OVCAR3 (cell line): ENCODE measurements around the gene IRF4.

DNA sequence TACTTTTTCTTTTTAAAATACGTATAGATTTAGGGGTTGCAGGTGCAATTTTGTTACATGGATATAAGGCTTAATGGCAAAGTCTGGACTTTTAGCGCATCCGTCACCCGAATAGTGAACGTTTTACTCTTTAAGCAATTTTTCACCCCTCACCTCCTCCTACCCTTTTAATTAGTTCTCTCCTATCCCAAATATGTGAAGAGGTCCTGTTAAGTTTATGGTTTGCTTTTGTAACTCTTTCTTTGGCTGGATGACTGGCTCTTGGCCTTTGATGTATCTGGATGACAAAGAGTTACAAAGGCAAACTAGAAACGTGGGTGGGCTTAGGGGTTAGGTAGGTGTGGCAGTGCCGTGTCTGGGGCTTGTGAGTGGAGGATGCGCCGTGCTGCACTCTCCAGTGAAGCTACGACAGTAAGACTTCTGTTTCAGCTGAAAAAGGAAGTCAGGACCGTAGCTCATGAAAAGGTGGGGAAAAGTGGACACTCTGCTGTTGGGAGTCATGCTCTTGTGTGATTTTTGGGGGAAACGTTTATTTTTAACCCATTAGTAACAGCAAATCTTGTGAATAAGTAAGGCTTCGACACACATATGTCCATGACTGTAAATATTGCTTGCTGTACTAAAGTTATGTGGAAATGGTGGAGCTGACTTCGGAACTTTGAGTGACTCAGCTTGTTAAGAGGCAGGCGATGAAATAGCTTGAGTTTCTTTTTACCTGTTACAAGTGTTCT lies 45.5 kb downstream of the DUSP22 start:
- RRBS: no CpG with 5 or more reads among the region's 15 CpGs

- RRBS: no CpG with 5 or more reads among the region's 11 CpGs
Measured at GRCh38 chr6:387973-388843, 3.3 kb upstream of the IRF4 start.

DNA sequence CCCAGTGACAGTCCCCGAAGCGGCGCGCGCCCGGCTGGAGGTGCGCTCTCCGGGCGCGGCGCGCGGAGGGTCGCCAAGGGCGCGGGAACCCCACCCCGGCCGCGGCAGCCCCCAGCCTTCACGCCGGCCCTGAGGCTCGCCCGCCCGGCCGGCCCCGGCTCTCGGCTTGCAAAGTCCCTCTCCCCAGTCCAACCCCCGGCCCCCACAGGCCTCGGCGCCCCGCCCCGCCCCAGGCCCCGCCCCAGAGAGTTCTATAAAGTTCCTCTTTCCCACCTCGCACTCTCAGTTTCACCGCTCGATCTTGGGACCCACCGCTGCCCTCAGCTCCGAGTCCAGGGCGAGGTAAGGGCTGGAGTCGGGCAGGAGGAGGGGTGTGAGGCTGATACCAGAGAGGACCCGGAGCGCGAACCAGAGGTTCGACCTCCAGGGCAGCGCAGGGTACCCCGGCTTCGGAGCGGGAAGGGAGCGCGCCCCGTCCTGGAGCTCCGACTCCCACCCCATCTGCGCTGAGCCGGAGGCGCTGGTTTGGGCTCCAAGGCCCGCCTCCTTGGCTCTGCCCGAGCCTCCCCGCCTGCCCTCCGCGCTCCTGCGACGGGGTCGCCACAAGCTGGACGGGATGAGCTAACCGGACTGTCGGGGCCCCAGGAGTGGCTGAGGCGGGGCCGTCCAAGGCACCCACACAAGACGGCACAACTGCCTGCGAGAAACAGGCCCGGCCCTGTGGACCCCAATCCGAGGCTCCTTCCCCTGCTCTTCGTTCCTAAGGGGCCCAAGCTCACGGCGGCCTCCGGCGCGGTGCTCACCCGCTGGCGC lies at the start of gene IRF4:
Gene IRF4 (plus strand): TSS at position 285 of the 813 bp plus-strand sequence.
- RRBS: 24% methylated on average over 46 of the region's 80 CpGs

DNA sequence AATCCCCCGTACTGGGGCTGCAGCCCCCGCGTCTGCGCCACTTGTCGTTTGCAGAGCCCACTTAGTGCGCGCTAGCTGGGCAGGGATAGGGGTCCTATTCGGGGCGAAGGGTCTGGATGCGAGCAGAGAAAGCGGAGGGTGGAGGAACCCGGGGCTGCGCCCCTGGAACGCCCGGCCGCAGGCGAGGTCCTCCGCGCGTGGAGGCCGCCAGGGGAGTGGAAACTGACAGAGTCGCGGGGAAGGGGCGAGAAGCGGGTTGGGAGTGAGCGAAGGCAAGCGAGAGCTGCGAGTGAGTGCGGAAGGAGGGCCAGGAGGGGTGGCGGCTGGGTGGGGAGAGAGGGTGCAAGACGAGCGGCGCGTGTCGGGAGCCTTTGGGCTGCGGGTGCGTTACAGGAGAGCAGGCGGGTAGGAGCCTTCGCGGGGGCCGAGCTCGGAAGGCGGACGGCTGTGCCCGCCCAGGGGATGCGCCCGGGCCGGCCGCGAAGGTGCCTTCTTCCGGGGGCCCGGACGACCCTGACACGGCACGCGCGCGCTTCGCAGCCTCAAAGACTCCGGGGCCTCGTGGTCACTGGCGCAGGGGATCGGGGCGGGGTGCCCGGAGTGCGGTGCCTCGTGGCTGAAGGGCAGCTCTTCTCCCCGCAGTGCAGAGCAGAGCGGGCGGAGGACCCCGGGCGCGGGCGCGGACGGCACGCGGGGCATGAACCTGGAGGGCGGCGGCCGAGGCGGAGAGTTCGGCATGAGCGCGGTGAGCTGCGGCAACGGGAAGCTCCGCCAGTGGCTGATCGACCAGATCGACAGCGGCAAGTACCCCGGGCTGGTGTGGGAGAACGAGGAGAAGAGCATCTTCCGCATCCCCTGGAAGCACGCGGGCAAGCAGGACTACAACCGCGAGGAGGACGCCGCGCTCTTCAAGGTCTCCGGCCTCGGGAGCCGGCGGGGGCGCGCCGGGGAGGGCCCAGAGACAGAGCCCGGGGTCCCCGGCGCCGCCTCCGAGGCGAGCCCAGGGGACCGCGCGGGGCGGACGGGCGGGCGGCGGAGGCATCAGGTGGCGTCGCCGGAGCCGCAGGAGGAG lies 1.2 kb downstream of the IRF4 start:
- RRBS: 11% methylated on average over 50 of the region's 126 CpGs

DNA sequence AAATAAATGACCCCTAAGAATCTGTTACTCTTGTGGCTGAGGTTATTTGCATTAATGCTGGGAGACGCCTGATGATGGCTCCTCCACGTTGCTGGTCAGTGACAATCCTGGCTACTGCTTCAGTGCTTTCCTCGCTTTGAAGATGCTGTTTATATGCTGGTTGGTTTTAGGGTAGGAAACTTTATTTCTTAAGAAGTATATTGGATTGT lies 47.3 kb downstream of the HUS1B start:
- RRBS: no CpG with 5 or more reads among the region's 3 CpGs

DNA sequence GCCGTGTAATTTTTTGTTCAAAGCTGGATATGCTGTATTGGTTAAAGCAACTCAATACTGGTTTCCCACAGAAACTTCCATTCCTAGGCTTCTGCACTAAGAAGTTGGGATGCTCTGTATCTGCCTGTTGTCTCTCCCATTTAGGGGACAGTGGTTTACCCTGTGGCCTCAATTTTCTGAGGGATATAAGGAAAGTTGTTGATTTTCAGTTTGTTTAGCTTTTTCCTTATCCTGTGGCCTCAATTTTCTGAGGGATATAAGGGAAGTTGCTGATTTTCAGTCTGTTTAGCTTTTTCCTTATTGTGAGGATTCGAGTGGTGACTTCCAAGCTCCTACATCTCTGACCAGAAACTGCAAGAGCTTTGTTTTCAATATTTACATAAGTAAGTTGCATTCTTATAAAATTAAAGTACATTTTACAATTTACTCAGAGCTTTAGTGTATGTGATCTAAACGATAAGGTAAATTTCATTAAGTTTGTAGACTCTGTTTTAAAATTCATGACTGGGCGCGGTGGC lies 15.6 kb upstream of the HUS1B start:
- RRBS: no CpG with 5 or more reads among the region's 5 CpGs

DNA sequence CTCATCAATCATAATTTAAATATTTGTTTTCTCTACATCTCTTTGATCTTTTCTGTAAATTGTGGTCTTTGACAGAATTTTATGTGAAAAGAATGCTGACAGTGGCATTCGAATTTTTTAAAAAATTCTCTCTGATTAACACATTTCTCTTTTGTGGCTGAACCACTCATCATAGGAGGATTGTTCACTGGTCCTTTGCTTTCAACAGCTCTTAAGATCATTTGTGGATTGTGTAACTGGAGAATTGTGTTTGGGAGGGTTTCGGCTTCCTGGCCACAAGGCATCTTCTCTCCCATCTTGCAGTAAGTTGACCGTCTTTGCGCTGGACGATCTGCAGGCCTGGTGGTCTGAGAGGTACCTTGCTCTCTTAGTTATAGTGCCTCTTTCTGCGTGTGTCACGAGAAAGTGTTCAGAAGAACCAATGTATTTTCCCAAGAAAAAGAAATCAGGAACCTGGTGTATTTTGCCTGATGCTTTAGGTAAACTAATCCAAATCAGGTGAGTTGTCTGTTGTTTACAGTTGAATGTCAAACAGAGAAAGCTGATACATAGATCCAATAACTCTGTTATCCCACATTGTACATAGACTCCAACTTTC lies 14.7 kb upstream of the EXOC2 start:
- RRBS: no CpG with 5 or more reads among the region's 7 CpGs

- RRBS: no CpG with 5 or more reads among the region's 6 CpGs
Measured at GRCh38 chr6:719368-719850, 26.5 kb upstream of the EXOC2 start.

GRCh38 chr6:1003439-1003848 lies 308.5 kb upstream of the FOXQ1 start:
- RRBS: 94% methylated on average over 4 of the region's 18 CpGs

GRCh38 chr6:1313054-1314171 lies 1.5 kb downstream of the FOXQ1 start:
- RRBS: 3% methylated on average over 40 of the region's 144 CpGs

GRCh38 chr6:1381546-1382855 lies 7.4 kb upstream of the FOXF2 start:
- RRBS: 5% methylated on average over 48 of the region's 114 CpGs

DNA sequence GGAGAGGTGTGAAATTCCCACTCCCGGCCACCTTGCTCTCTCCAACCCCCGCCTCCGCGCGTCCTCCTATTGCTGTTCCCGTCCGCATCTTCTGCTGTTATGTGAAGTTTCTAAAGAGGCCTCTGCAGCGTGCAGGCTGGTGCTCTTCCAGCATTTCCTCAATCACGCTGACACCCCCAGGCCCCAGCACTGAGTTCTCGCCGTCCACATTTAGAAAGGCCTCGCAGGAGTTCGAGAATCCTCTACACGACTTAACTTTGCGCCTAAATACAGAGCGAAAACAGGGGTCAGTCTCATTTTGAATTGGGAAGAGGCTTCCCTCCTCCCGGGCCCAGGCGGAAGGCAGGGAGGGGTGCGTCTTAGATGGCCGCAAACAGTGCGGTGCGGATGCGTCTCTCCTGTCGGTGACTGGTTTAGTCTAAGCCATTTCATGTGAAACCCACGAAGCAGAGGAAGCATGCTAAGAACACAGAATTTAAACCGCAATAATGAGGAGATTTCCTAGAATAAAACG lies 4.1 kb upstream of the FOXF2 start:
- RRBS: 67% methylated on average over 1 of the region's 27 CpGs

DNA sequence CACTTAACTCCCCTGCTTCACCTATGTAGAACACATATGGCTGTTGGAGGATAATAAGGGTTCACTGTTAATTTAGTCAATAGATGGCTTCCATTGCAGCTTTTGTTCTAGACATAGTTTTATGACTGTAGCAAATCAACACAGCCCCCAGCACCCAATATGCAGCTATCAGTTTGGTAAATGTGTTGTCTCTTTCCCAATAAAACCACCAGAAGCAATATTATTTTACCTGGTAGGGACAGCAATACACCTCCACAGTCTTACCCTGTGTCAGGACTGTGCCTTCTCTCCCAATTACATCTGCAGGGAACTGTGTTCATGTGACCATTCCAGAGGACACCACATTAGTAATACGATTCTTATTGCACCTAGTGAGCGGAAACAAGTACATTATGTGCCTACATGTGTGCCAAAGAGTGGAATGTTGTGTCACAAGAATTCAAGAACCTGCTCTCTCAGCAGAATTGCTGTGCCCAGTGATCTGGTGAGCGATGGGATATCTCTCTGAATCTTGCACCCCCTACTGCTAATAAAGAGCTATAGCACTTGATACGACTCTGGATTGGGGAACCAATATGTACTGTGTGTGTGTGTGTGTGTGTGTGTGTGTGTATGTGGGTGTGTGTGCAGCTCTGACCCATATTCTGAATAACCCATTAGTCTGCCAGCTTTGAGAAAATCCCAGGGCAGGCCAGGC lies 57.5 kb upstream of the FOXC1 start:
- RRBS: no CpG with 5 or more reads among the region's 4 CpGs

GRCh38 chr6:1554552-1554838 lies 55.2 kb upstream of the FOXC1 start:
- RRBS: 55% methylated on average over 2 of the region's 11 CpGs

- RRBS: 7% methylated on average over 20 of the region's 83 CpGs
Measured at GRCh38 chr6:1608730-1609634, 733 bp upstream of the FOXC1 start.

DNA sequence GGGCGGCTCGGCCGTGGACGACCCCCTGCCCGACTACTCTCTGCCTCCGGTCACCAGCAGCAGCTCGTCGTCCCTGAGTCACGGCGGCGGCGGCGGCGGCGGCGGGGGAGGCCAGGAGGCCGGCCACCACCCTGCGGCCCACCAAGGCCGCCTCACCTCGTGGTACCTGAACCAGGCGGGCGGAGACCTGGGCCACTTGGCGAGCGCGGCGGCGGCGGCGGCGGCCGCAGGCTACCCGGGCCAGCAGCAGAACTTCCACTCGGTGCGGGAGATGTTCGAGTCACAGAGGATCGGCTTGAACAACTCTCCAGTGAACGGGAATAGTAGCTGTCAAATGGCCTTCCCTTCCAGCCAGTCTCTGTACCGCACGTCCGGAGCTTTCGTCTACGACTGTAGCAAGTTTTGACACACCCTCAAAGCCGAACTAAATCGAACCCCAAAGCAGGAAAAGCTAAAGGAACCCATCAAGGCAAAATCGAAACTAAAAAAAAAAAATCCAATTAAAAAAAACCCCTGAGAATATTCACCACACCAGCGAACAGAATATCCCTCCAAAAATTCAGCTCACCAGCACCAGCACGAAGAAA lies 2.1 kb downstream of the FOXC1 start:
- RRBS: 2% methylated on average over 30 of the region's 47 CpGs

GRCh38 chr6:1619475-1620434 lies 10.0 kb downstream of the FOXC1 start:
- RRBS: 96% methylated on average over 33 of the region's 92 CpGs

GRCh38 chr6:1636971-1637405 lies 27.3 kb downstream of the FOXC1 start:
- RRBS: no CpG with 5 or more reads among the region's 8 CpGs

DNA sequence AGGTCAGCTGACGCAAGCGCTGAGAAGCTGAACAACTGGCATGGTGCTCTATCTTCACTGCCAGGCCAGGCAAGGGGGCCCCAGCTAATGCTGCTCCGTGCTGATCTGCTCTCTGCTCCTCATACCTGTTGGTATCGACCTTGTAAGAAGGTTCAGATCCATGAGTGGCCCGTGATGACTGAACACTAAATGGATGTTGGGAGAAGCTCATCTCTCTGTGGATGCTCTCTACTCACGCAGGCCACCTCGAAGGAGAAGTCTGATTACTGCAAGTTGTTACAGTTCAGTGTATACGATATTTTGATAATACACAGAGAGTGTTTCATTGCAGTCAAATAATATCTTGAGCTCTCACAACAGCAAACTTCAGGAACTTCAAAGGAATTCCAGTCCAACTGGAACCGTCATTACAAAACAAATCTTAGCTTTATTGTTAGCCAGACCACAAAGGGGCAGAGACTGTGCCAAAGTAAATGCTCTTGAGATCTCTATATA lies 69.7 kb downstream of the FOXC1 start:
- RRBS: no CpG with 5 or more reads among the region's 9 CpGs

DNA sequence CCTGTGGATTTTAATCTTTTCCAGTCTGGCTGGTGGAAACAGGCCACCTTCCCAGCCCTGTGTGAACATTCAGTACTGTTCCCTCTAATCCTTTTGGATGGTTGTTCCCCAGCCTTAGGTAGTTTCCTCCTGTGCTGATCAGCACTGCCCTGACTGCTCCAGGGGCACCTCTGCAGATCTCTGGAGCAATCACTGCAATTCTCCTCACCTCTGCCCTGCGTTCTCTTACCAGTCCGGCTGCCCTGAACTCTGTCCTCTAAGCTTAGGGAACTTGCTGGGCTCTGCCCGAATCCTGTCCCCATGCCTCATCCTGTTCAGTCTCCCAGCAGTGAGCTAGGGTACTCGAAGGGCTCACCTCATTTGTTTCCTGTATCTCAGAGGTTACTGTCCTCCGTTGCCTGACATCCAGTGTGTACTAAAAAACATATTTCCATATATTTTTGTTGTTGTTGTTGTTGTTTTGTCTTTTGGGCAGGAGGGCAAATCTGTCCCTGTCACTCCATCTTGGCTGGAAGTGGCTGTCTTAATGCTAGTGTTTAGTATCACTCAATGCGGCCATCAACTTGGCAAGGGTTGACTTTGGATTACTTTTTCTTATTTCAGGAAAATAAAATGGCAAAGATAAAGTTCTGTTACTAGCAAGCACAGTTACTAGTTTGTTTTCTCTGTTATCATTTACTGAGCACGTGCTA lies 83.6 kb downstream of the FOXC1 start:
- RRBS: no CpG with 5 or more reads among the region's 7 CpGs